Tibial artery (tissue), 1 donor: ENCODE measurements around the genes NYAP1 and POP7.

DNA sequence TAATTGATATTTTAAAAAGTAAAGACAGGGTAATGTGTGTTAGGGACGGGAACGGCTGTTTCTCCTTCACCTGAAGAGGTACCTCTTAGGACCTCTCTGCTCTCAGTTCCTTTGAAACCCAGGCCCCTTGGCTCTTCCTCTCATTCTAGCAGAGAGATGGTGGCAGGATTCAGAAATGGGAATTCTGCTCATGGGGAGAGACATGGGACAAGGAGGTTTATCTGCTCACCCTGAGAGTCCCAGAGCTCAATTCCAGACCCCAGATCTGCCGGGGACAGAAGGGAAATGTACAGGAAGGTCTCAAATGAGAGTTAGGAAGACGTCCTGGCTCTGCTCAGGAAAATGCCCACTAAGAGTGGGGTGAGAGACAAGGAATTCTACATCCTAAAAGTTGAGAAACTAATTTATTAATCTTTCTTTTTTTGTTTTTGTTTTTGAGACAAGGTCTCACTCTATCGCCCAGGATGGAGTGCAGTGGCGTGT is 8.6 kb downstream of the ZNF3 start:
- PRO-cap = no peak

GRCh38 chr7:100200607-100201176 is 19.1 kb upstream of the PVRIG start:
- PRO-cap = no peak

- PRO-cap = no peak
These were observed 18.1 kb upstream of the PVRIG start for GRCh38 chr7:100201390-100202243.

DNA sequence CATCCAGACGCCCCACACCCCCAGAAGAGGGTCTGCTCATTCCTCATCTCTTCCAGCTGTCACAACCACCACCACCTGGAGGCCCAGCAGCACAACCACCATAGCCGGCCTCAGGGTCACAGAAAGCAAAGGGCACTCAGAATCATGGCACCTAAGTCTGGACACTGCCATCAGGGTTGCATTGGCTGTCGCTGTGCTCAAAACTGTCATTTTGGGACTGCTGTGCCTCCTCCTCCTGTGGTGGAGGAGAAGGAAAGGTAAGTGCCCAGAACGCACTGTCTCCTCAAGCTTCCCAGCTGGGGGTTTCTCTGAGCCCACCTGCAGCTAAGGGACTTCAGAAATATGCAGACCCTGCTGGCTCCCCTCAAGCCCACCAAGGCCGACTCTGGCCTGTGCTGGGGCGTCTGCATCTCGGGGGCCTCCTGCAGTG is 1.4 kb downstream of the PILRB start:
- PRO-cap = no peak

- PRO-cap = no peak
These were observed 7.0 kb upstream of the PILRA start for GRCh38 chr7:100366249-100366755.

- PRO-cap = no peak
These were observed 3.9 kb upstream of the SPACDR start for GRCh38 chr7:100467686-100468616.

- PRO-cap = no peak
These were observed 2.9 kb downstream of the TSC22D4 start for GRCh38 chr7:100476018-100476662.

DNA sequence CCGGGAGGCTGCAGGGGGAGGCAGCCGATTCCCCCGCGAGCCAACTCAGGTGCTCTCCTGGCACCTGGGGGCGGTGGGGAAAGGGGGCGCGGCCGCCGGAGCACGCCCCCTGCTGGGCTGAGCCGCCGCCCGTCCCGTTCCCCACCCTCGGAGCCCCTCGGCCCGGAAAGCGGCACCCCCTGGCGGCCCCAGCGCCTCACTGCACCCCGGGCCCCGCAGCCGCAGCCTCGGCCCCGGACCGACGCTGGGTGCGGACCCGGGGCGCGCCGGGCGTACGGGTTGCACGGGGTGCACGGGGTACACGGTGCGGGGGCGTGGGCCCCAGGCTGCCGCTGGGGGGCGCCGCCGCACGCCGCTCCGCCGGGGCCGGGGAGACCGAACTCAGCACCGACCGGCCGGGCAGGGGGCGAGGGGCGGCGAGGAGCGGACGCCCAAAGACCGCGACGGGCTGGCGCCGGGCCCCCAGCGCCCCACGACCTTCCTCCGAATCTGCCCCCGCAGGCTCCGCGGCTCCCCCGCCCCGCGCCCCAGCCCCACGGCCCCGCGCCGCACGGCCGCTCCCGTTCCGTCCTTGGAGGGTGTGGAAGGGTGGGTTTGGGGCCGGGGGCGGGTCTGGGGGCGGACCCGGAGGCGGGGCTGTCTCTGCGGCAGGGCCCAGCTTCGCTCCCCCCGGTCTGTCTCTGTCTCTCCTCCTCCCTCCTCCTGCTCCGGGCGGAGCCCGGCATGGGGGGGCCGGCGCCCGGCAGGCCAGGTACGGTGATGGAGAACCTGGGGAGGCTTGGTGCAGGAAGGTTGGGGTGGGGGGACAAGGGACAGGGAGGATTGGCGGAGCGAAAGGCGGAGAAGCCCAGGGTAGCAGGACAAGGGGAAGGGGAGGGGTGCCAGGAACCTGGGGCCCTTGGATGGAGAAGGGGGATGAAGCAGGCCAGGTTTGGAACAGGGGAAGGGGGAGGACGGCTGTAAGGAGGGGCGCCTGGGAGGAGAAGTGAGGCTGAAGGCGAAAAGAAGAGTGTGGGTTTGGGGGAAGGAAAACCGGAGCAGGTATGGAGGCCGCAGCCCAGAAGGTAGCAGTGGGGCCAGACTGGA is at the start of gene NYAP1:
NYAP1 (plus strand) TSS at position 677 of the 1,086 bp plus-strand sequence.
- PRO-cap = bidirectional peak, plus-strand start at position 703 of the sequence, minus-strand start at position 573 of the sequence

DNA sequence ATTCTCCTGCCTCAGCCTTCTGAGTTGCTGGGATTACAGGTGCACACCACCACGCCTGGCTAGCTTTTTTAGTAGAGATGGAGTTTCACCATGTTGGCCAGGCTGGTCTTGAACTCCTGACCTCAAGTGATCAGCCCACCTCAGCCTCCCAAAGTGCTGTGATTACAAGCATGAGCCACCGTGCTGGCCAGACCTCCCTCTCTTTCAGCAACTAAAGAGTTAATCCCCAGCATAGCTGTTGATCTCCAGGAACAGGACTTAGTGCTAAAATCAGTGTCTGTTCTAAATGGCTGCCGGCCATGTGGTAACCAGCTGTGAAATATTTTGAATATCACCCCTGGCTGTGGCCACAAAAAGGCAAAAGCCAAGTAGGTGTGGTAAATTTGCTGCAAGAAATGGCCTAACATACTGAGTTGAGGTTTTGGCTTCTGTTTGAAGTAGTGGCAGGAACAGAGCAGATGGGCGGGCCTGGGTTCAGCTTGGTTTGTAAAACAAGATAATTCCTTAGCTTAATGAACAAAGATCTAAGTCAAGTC is 22.9 kb upstream of the AGFG2 start:
- PRO-cap = no peak

- PRO-cap = no peak
These were observed 2.4 kb downstream of the SAP25 start for GRCh38 chr7:100571060-100571898.

- PRO-cap = unidirectional peak, plus-strand start at chr7:100586692
These were observed 366 bp downstream of the FBXO24 start for GRCh38 chr7:100586575-100586812.

DNA sequence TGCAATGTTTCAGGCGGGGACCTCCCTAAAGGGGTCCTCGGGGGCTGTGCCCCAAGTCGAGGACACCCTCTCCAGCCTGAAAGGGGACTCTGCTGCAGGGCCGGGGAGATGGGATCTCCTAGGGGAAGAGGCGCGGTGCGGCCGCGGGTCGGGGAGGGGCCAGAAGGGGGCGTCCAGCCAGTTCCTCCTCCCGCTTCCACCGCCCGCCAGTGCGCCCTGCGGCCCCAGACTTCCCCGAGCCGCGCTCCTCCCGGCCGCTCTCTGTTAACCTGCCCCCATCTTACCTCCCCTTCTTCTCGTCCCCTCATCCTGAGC is 2.5 kb downstream of the PCOLCE start:
- PRO-cap = bidirectional peak, plus-strand start at position 227 of the sequence, minus-strand start at position 139 of the sequence

- PRO-cap = no peak
These were observed 7.8 kb downstream of the GNB2 start for GRCh38 chr7:100681106-100682071.

DNA sequence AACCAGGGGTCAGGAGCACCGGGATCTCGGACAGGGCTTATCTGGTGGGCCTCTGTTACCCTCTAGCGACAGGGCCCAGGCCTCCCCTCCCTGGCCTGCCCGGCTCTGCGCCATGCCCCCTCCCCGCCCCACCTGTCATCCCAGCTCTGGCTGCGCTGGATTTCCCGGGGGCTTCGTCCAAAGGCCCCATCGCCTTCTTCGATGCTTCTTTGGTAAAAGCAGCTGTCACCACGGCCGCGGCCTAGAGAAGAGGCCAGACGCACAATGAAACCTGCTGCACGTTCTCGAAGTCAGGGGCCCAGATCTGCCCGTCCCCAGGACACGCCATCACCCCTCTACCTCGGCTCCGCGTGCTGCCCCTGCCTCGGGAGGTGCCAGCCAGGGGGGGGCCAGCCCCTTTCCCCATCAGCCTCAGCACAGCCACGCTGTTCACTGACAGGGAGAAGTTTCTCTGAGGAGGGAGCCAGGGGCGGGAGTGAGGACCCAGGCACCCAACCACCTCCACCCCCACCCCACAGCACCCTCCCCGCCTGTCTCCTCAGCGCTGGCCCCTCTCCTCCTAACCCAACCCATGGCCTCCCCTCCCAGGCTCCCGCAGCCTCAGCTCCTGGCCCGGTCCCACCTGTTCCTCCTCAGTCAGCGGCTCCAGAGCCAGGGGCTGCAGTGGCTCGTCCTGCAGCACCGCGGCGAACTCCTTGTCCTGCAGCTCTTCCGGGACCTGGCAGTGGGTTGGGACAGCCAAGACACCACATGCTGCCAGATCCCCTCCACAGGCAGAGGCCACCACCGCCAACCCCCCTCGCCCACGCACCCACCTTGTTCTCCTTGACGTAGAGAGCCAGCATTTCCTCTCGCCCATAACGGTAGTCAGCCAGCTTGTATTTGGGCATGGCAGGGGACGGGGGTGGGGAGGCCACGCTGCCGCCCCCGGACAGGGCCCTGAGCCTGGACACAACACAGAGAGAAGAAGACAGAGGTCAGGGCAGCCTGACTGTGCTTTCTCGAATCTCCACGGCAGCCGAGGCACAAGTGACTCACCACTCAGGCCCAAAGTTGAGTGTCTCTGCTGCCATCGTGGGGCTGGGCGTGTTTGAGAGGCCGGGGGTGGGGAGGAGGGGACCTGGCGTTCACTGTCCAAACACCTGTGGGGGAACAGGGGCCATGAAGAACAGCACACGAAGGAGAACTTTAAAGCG is 6.5 kb downstream of the GIGYF1 start:
- PRO-cap = no peak

DNA sequence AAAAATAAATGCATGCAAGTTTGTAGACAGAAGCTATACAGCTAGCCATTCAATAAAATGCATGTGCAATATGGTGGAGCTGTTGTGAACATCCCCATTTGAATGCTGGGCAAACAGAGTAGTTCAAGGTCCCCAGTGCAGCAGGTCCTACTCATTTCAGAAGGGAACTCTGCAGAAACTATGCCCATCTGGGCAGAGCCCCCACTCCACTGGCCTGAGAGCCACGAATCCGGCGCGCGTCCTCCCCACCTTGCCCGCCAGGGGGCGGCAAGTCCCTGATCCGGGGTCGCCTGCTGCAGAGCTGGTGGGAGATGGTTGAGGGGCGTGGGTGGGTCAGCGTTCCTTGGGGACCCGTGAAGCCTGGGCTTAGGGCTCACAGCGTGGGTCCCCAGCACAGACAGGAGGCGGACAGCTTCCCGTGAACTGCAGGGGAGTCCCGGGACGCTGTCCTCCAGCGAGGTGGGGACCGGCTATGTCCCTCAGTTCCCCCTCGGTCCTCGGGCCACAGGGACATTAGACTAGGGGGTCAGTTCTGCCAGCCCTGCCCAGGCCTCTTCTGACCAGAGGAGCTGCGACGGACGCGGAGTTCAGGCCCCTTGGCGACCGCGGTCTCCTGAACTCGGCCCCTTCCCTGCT is 635 bp upstream of the POP7 start:
- PRO-cap = no peak

DNA sequence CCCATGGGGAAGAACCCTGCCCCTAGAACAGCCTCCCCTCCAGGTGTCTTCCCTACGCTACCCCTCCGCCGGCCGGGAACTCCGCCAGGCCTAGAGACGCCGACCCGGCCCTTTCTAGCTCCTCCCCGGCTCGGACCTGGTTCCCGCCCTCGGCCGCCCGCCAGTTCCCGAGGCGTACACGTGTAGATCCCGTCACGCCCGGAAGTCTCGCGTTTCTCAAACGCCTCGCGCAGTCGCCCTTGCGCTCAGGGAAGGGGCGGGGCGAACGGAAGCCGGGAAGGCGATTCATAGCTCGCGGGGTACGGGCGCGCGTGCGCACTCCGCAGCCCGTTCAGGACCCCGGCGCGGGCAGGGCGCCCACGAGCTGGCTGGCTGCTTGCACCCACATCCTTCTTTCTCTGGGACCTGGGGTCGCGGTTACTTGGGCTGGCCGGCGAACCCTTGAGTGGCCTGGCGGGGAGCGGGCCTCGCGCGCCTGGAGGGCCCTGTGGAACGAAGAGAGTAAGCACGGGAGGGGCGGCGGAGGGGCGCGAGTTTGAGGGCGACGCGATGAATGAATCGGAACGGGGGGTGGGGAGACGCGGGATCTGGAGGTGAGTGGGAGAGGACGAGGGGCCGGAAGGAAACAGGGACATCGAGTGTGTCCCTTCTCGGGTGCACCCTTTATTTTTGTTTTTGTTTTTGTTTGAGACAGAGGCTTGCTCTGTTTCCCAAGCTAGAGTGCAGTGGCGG is at the start of gene POP7:
POP7 (plus strand) TSS at position 318 of the 732 bp plus-strand sequence.
- PRO-cap = bidirectional peak, plus-strand start at position 268 of the sequence, minus-strand start at position 132 of the sequence

- PRO-cap = no peak
These were observed 5.5 kb downstream of the POP7 start for GRCh38 chr7:100711443-100711838.

GRCh38 chr7:100807171-100807990 is 19.9 kb downstream of the EPHB4 start:
- PRO-cap = no peak

DNA sequence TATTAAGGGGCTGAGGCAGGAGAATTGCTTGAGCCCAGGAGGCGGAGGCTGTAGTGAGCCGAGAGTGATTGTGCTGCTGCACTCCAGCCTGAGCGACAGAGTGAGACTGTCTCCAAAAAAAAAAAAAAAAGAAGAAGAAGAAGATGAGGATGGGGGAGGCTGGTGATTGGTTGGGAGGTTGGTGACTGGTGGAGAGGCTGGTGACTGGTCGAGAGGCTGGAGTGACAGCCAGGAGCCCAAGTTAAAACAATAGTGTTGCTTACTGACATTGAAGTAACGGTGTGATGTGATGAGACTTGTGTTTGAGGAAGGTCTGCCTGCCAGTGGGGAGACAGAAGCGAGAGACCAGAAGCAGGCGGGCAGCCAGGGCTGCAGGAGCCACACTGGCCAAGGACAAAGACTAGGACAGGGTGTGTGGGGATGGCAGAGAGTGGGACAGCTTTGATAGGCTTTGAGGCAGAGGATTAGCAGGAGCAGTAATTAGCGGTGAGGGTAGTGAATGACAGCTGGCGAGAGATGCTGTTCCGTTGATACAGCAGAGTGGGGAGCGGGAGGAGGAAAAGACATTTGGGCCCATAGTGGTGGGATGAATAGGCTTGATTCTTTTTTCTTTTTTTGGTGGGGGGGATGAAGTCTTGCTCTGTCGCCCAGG is 4.9 kb downstream of the SRRT start:
- PRO-cap = no peak

- PRO-cap = no peak
These were observed 1.9 kb downstream of the MUC17 start for GRCh38 chr7:101021662-101022243.